Heart (tissue), 3 donors: ENCODE measurements around the gene BTNL9.

- RAMPAGE, long total RNA, 2 experiments: no peak in any of the 2 experiments
These were observed 5.3 kb downstream of the MGAT4B start for GRCh38 chr5:179801140-179802012.

- RAMPAGE, long total RNA, 2 experiments: no peak in any of the 2 experiments
These were observed 3.8 kb upstream of the SQSTM1 start for GRCh38 chr5:179816537-179817711.

DNA sequence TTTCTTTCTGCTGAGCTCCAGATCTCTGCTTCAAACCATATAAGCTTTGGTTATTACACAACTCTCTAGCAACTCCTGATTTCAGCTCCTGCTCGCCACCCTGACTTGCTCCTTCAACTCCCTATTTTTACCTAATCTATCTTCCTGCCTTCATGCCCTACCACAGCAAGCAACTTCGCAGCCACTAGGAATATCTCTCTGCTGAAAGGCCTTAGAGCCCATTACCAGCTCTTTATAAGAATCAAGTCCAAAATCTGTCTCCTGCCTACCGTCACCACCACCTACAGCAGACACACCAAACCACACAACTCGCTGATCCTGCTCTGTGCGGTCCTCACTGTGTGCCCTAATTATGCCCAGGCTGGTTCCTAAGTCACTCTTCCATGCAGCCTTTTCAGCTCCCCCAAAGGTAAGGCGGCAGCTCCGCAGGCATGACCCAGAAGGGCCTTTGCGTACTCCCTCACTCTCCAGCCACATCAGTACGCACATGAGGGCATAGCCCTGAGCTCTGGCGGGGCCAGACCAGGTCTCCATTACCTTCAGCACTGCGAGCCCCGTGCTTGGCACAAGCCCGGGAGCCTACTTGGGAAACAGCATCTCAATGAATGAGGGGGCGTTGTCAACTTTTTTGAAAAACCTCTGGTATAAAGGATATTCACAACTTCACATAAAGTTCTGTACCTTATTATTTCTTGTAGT lies 48.8 kb upstream of the TBC1D9B start:
- RAMPAGE, long total RNA, 2 experiments: no peak in any of the 2 experiments

DNA sequence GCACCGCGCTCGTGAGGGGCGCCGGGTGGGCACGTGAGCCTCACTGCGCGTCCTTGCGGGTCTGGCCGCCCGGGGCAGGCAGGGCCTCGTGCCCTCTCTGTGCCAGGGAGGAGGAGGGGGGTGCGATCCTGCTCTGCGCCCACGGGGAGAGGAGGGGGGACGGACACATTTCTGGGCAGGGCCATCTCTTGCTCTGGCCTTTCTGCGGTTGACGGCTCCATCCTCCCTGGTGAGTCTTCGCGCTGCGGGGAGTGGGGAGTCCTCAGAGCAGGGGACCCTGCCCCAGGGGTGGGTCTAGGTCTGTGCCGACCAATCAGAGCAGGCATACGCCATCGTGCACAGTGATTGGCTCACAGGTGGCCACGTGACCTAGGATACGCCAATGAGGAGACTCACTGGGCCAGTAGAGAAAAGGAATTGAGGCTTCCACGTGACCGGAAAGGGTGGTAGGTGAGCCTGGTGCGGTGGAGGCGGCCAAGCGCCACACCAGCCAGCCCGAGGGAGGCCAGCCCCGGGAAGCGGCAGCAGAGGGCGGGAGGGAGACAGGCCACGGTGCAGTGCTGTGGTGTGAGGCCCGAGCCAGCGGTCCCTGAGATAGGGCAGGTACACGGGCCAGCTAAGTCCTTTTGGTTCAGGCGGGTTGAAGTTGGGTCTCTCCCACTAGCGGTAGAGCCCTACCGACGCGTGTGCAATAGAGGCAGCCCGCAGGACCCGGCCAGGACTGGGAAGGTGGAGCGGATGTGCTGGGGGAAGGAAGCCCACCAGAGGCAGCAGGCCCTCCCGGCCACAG lies 65.2 kb upstream of the RNF130 start:
- RAMPAGE, long total RNA, 2 experiments: no peak in any of the 2 experiments

DNA sequence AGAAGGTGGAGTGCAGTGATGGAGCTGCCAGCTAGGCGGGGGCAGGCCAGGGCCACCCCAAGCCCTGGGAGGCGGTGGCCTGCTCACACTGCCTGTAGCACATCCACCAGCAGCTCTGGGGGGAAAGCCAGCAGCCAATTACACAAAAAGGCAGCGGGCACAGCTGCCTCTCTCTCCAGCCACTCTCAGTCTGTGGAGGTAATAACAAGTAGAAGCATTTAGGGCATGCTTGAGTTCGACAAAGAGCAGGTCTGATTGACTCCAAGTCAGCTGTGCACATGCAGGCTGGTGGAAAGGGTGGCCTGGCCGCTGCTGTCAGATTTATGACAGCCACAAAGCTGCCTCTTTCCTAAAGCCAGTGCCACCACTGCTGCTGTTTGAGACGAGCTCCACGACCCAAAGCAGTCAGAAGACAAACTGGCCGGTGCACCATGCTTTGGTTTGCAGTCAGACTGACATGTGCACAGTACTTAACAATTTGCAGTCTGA lies 29.0 kb downstream of the RASGEF1C start:
- RAMPAGE, long total RNA, 2 experiments: no peak in any of the 2 experiments

- RAMPAGE, long total RNA, 2 experiments: no peak in any of the 2 experiments
These were observed 404 bp downstream of the RASGEF1C start for GRCh38 chr5:180208633-180208981.

- RAMPAGE, long total RNA, 2 experiments: no peak in any of the 2 experiments
These were observed 28.9 kb downstream of the MAPK9 start for GRCh38 chr5:180262889-180263557.

DNA sequence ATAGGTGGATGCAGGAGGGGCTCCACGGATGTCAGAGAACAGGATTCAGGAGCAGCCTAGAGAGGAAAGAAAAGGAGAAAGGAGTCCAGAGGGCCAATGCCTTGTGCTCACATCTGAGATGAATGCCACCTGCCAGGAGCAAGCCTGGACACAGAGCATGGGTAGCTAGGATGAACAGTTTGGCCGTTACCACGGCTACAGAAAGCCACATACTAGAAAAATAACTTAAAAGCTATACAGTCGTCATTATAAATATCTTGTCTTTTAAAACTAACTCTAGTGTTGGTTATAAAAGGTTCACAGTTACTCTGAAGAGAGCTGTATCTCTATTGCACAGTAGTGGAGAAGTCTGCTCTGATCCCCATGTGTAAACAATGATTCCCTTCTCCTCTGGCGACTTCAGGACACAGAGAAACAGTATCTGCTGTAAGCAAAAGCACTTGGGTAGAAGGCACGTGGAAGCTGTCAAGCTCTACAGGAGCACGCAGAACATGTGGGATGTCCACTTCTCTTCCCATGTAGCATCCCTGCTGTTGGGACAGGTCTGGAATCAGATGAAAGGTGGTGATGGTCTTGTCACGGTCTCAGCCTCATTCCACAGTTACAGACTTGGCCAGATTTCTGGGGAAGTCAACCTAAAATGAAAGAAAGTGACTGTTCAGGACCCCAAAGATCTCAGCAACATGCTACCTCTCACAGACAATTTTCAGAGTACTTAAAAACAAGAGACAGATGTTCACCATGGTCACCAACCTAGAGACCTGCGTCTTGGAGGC lies 9.3 kb upstream of the MAPK9 start:
- RAMPAGE, long total RNA, 2 experiments: no peak in any of the 2 experiments

DNA sequence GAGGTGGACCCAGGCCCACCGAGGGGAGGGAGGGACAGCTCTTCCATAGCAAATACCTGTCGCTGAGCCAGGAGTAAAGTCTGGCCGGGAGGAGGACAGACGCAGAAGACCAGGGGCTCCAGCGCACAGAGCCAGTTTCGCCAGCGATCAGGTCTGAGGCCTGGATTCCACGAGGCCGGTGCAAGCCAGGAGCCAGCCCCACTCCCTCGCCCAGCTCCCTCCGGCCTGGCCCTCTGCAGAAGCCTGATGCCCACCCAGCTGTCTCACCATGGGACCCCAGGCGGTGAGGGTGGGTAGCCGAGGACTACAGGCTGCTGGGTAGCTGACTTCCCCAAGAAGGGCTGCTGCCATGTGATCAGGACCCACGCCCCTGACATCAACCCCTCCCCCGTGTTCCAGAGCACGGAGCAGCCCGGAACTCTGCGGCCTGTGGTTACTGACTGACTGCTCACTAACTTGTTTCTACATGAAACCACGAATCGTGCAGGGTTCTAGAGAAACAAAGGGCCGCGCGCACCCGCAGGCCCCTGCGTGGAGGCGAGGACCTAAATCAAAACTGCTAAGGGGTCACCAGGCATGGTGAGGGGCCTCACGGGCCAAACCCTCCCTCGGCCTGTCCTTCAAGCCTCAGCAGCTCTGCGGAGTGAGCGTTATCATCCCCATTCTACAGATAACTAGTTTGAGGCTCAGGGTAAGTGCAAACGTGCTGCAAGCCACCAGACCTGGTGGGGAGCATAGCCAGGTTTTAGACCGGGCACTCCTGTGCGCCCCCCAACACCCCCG lies 1.1 kb upstream of the MGAT1 start:
- RAMPAGE, long total RNA, 2 experiments: start-site peak on the minus strand in 1 of 2 experiments, centred at position 318 of the sequence, 26 reads per replicate

DNA sequence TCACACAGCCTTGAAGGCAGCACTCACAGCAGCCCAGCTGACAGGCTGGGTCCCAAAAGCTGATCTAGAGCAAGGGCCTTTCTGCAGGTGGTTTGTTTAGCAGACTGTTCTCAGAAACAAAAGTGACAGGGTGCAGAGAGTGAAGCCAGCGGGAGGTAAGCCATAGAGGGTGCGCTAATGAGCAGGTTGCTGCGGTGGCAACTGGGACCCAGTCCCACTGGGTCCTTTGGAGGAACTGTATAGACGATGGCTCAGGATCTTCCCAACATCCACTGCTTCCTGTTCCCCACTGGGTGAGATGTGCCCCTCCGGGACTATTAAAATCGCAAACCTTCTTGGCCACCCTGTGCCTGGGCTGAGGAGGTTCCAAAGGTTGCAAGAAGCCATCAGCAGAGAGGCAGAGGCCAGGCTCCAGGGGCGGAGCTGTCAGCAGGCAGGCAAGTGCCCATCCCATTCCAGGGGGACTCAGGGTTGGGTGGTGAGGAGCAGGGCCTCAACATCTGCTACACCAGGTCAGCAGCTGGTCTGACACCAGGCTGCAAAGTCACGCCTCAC lies 2.1 kb downstream of the BTNL3 start:
- RAMPAGE, long total RNA, 2 experiments: no peak in any of the 2 experiments

GRCh38 chr5:181039780-181040837 lies at the start of gene BTNL9:
TSS of gene BTNL9 (plus strand) at chr5:181040266.
- RAMPAGE, long total RNA, 2 experiments: start-site peak on the plus strand in 1 of 2 experiments, at chr5:181040221-181040293 at its widest, 358 reads per replicate; start-site peak on the minus strand in 1 of 2 experiments, at chr5:181040095-181040123 at its widest, 42 reads per replicate

- RAMPAGE, long total RNA, 2 experiments: no peak in any of the 2 experiments
These were observed 19.3 kb downstream of the BTNL9 start for GRCh38 chr5:181059128-181059938.

GRCh38 chr5:181121863-181122387 lies 9.0 kb downstream of the OR2V1 start:
- RAMPAGE, long total RNA, 2 experiments: no peak in any of the 2 experiments

- RAMPAGE, long total RNA, 2 experiments: no peak in any of the 2 experiments
These were observed 13.0 kb downstream of the OR2V2 start for GRCh38 chr5:181160296-181160808.

- RAMPAGE, long total RNA, 2 experiments: no peak in any of the 2 experiments
These were observed 13.7 kb downstream of the OR2V2 start for GRCh38 chr5:181161106-181161551.

GRCh38 chr5:181163411-181163924 lies 16.1 kb downstream of the OR2V2 start:
- RAMPAGE, long total RNA, 2 experiments: no peak in any of the 2 experiments

- RAMPAGE, long total RNA, 2 experiments: no peak in any of the 2 experiments
These were observed 17.8 kb downstream of the TRIM7 start for GRCh38 chr5:181186970-181187870.

GRCh38 chr5:181203794-181204553 lies 1.0 kb downstream of the TRIM7 start:
- RAMPAGE, long total RNA, 2 experiments: no peak in any of the 2 experiments

DNA sequence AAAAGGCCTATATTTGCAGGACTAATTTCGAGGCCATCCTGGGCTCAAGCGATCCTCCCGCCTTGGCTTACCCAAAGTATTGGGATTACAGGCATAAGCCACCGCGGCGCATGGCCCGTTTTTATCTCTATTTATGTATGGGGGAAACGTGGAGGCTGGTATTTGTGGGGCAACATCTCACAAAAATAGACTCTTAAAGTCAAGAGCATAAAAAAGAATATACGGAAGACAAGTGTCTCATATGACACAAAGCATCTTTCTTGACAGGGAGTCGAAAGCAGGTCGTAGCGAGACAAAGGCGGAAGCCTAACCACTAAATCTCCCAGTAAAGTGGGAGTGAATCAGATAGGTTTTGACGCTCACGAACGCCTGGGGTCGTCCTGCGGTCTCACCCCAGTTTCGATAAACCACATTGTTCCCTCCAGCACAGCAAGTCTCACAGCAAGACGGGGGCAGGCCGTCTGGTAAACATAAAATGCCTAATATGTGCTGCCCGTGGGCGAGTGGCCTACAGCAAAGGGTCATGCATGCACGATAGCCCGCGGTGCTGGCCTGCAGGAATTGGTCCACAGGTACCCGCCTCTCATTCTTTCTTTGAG lies 1.8 kb upstream of the TRIM41 start:
- RAMPAGE, long total RNA, 2 experiments: no peak in any of the 2 experiments

DNA sequence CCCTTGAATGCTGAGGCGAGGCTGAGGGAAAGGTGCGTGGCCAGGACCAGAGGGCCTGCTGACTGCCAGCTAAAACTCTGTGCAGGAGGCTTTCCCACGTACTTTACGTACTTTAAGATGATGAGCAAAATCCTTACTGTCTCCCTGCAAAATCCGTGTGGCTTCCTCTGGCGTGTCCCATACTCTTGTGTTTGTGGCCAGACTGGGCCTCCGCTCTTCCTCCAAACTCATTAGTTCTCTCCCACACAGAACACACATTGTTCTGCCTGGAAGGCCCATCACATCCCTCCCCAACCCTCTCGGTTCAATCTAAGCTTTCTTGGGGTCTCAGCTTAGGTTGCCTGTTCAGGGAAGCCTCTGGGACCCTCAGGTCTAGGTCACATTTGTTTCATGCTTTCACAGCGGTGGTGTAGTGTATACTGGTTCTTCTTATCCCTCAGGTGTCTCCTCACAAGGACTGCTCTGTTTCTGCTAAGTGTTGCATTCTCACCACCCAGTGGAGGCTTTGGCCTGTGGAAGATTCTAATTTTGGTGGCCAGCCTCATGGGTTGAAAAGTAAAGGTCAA lies 4.3 kb upstream of the RACK1 start:
- RAMPAGE, long total RNA, 2 experiments: no peak in any of the 2 experiments